Measurements from ENCODE around the genes SIGLEC5, ZNF613, ZNF766 and ZNF880.

- RRBS = no CpG with 5 or more reads among the region's 5 CpGs
Observed at GRCh38 chr19:51474516-51475334, 16.5 kb upstream of the SIGLEC8 start.

GRCh38 chr19:51572740-51573677 lies 1.9 kb downstream of the ZNF175 start:
- RRBS = no CpG with 5 or more reads among the region's 8 CpGs

- RRBS = no CpG with 5 or more reads among the region's 6 CpGs
Observed at GRCh38 chr19:51587136-51588046, 16.3 kb downstream of the ZNF175 start.

- RRBS = no CpG with 5 or more reads among the region's 11 CpGs
Observed at GRCh38 chr19:51630385-51630816, at the start of gene SIGLEC5. SIGLEC5 (minus strand) TSS chr19:51630401.

GRCh38 chr19:51690709-51691647 lies 2.2 kb upstream of the SPACA6 start:
- RRBS = 3% methylated on average over 3 of the region's 24 CpGs

DNA sequence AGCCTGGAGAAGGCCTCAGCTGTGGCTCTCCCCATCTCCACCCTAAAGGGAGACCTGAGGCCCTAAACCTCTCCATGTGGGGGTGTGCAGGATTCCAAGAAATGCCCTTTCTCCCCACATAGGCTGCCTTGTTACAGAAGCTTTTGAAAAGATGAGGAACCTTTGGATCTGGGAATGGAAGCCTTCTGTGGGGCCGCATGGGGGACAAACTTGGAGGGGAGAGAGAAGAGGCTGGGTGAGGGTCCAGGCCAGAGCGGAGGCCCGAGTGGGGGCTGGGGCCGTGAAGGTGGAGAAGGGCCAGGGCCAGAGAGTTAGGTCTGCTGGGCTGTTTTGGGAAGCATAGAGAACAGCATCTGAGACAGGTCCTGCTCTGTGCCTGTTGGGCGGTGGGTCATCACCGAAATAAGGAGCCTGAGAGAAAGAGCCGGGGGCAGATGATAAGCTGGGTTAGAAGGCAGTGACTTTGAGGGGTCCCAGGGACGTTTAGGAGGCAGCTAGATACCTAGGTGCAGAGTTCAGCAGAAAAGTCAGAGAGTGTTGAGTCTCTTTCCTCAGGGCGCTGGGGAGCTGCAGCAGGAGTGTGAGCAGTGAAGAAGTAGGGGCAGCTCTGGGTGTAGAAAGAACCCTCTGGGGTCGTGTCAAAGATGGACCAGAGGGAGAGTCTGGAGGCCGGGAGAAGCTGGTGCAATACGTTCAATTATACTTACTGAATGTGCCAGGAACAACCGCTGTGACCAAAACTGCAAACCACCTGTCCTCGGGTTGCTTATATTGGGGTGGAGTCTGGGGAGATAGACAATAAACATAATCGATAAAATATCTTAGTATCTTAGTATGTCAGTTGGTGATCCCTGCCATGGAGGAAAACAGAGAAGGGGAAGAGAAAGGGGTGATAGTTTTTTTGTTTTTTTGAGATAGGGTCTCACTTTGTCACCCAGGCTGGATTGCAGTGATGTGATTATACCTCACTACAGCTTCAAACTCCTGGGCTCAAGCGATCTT lies 2.7 kb downstream of the SPACA6 start:
- RRBS = no CpG with 5 or more reads among the region's 16 CpGs

GRCh38 chr19:51724301-51725016 lies 668 bp upstream of the HAS1 start:
- RRBS = no CpG with 5 or more reads among the region's 17 CpGs

GRCh38 chr19:51771304-51771901 lies 10.4 kb downstream of the FPR2 start:
- RRBS = no CpG with 5 or more reads among the region's 9 CpGs

DNA sequence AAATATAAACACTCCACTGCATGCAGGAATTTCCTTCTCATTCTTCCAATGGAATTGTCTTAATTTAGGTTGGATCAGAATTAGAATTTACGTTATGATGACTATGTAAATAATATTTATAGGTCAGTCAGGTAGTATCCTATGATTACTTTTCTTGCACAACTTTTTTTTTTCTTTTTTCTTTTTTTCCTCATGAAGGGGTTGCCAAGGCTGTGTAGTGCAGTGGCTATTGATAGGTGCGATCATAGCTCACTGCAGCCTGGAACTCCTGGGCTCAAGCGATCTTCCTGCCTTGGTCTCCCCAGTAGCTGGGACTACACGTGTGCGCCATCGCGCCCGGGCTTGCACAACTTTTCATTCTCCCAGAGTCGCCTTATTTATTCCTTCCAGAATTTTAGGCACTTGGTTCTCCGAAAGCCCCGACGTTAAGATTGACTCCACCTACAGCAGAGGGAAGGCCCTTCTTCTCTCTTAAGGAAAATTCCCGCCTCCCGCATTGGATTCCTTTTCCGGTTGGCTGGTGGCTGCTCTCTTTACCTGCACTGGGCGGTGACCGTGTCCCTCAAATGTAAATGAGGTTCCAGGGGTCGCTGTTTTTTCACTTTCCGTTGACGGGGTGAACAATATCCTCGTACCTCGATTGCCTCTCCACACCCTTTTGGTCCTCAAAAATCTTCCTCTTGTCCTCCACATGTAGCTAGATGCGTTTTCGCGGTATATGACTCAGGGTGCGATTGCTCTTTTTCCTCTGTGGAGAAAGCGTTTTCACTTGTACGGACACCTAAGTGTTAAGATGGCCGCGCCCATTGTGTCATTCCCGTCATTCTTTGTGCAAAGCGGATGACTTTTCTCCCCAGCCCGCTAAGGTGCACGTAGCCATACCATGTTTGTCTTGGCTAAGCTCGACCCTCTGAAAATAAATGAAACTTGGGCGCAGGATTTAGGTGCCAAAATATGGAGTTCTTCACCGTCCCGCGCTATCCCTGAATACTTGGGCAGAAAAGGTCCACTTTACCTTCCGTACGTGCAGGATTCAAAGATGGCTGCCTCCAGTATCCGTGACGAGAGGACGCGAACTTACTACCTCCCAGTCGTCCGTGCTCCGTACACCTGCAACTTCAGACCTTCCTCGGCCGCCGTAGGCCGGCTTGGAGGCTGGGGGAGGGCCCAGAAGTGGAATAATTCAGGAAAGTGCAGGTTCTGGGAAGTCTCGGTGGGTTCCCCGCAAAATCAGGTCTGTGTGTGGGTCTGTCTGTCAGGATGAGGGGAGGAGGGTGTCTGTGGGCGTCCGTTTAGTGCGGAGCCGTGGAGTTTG lies at the start of gene ZNF613:
Gene ZNF613 (plus strand): TSS at position 1,166 of the 1,315 bp plus-strand sequence.
- RRBS = no CpG with 5 or more reads among the region's 58 CpGs

DNA sequence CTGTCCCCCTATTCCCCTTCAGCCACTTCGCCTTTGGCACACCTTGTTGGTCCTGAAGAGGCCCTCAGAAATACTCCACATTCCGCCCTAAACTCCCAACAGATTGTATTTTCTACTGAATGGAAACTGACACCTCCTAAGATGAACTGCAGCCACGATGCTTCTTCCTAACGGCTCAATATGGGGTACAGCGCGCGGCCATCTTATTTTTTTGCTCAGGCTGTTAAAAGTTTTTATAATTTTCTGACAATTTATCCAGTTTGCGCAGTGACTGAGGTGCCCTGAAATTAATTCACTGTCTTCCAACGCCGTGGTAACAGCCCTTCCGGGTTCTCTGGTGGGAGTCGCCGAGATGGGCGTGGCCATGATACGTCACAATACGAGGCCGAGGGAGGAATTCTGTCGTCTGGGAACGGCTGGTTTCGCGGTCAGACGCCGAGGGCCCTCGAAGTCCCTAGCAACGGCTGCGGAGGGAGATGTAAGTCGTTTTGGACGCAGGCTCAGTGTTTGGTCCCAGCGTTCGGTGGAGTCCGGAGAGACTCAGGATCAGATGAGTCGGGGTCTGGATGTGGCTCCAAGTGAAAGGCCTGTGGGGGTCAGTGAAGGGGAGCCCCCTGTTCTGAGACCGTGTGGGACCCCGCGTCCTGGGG lies 21.6 kb downstream of the ZNF613 start:
- RRBS = no CpG with 5 or more reads among the region's 35 CpGs

DNA sequence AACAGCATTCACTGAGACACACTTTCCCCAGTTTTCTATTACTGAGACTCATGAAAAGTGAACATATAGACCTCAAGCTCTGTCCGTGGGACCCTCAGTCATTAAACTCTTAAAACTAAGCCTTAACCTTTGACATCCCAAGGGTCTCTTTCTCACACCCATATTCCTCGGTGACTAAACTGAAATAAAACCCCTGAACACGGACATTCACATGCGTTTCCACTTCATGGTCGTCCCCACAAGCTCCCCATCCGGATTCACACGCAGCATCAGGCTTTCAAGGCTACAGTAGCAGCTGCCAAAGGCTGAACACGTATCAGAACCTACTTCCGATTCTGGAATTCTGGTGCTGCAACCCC lies 2.3 kb upstream of the ZNF350 start:
- RRBS = no CpG with 5 or more reads among the region's 9 CpGs

- RRBS = no CpG with 5 or more reads among the region's 7 CpGs
Observed at GRCh38 chr19:52171867-52172402, 514 bp upstream of the ZNF836 start.

GRCh38 chr19:52191014-52191482 lies 1.2 kb downstream of the PPP2R1A start:
- RRBS = 29% methylated on average over 1 of the region's 15 CpGs

DNA sequence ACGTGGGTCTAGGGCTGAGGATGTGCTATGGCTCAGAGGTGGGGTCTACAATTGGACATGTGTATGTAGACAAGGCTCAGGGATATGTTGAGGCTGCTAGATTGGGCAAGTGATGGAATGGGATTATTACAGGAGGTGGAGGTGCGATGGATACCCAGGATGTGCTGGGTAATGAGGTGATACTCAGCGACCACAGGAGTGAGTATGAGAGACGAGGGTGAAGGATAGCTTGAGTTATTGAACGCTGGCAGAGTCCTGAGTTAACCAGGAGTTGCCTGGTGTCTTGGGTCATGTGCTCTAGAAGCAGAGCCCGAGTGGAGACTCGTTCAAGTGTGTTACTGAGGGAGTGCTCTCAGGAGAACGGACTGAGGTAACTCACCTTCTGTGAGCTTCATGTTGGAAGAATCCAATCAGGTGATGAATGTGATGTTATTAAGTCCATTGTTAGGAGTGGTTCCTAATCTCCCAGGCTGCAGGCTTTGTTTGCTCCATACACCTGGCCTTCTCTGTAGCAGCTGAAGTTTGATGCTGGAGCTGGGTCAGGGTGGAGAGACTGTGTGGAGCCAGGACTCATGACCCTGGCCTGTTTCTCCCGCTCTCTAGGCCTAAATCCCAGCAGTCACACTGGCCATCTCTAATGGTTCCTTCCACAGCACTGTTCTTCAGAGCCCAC lies 38.4 kb downstream of the PPP2R1A start:
- RRBS = no CpG with 5 or more reads among the region's 9 CpGs

- RRBS = under 1% methylated on average over 14 of the region's 23 CpGs
Observed at GRCh38 chr19:52269493-52269694, at the start of gene ZNF766. ZNF766 (plus strand) TSS chr19:52269587.

- RRBS = 96% methylated on average over 14 of the region's 49 CpGs
Observed at GRCh38 chr19:52369721-52370688, at the start of gene ZNF880. ZNF880 (plus strand) TSS chr19:52369923.

DNA sequence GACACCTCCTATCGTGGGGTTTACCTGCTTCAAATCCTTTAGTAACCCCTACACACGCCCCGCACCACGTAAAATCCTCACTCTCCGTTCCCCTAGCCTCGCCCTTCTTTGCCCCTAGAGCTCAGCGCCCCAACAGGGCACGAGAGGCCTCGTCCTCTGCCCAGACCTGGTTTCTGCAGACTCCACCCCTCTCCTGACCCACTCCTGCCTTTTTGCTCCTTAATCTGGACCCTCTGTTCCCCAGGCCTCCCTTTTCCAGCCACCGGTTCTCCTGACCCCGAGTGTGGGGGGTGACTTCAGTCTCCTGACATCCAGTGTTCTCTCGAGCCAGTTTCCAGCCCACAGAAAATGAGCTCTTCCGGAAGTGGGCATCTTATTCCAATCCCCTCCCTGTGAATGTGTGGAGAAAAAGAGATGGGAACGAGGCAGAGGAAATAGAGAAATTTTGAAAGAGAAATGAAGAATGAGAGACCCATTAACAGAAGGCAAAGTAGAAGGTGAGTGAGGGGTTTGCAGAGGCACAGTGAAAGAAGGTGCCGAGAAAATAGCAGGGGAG lies 552 bp downstream of the ZNF528 start:
- RRBS = 51% methylated on average over 3 of the region's 15 CpGs

DNA sequence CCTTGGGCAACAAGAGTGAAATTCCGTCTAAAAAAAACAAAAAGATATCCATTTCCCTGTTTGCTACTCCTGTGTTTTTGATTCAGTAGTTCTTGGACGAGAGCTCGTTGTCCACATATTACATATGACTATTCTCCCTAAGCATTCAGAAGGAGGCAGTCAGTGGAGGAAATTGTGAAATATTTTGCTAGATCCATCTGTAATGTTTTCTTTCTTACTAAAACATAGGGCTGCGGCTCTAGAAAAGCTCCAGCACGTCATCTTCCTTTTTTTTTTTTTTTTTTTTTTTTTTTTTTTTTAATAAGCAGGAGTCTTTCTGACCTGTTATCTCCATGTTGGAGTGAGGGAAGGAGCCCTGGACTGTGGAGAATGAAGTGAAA lies 33.8 kb downstream of the ZNF701 start:
- RRBS = no CpG with 5 or more reads among the region's 5 CpGs

GRCh38 chr19:52689568-52690205 lies 609 bp downstream of the ENSG00000269825 start:
- RRBS = no CpG with 5 or more reads among the region's 30 CpGs

- RRBS = 87% methylated on average over 6 of the region's 29 CpGs
Observed at GRCh38 chr19:52724548-52725613, 10.0 kb downstream of the ZNF611 start.